Osteocyte (in vitro differentiated cells): ENCODE measurements around a stretch of chr1.

GRCh38 chr1:1307367-1307764 lies 364 bp downstream of the ACAP3 start:
- PRO-cap = no peak

- PRO-cap = no peak
These were observed 743 bp upstream of the TAS1R3 start for GRCh38 chr1:1330003-1331071.

DNA sequence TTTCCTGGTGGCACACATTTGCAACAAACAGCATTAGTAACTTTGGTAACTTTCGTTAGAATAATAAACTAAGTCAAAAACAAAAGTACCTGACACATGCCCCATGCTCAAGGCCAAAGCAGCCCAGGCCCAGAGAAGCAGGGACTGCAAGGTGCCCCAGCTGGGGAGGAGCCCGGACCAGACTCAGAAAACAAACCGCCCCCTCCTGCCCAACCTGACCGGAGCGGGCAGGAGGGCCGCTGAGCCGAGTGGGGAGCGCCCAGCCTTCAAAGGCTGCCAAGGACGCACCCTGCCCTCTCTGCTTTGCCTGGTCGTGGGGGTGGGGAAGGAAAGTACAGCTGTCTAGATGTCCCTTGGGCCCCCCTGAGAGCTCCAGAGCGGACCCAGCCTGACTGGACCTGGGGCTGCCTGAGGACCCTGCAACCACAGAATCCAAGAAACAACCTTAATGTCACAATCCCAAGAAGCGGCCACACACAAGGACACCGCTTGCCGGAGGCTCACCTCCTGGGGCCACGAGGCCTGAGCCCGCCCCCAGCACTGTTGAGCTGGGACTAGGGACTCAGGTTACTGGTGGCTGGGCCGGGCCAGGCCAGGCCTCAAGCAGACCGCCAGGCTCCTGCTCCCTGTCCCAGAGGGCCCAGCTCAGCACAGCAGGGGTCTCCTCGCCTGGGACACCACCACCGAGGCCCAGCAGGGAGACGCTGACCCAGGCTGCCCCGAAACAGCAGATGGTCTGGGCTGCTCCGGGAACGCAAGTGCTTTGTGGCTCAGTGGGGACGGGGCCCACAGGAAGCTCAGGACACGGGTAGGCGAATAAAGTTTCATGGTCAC lies 1.5 kb downstream of the DVL1 start:
- PRO-cap = no peak

GRCh38 chr1:1374112-1375025 lies 638 bp downstream of the AURKAIP1 start:
- PRO-cap = unidirectional peak, plus-strand start at chr1:1374836

- PRO-cap = no peak
These were observed 9.9 kb upstream of the AURKAIP1 start for GRCh38 chr1:1384758-1385489.

DNA sequence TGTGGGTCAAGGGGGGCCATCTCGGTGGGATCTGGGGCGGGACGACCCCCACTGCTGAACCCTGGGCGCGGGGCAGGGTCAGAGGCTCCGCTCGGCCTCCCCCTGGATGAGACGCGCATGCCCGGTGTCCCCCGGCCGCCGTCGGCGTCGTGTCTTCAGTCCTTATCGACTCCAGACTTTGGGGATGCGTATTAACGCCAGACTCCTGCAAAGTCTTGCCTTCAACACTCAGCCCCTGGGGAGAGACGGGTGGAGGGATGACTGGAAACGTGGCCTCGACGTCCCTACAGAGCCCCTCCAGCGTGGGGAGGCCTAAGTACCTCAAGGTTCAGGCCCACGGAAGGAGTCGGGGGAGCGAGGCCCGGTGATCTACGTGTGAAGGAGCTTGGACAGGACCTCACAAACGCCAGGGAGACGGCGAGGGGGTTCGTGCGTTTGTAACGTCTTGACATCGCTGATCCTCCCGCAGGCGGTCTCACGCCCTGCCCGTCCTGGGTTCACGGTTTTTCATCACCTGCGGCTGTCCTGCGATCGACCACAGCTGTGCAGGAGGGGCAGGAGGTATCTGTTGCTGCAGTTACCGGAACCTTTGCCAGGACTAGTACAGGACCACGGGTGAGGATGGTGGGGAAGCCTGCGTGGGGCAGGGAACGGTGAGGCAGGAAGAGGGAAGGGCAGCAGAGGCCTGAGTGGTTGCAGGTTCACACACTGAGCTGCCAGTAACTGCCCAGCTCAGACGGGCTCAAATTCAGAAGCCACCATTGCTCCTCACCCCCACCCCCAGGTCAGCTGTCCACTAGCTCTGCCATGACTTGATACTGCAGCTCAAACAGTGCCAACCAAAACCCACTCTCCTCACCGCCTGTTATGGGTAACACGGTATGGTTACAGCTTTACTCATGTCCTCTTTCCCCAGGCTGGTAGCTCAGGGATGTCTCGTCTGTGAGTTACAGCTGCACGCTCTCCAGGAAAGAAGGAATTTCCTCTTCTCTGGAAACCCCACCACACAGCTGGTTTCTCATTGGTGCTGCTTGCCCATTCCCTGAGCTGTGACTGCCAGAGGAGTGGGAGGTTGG lies 892 bp upstream of the CCNL2 start:
- PRO-cap = no peak

DNA sequence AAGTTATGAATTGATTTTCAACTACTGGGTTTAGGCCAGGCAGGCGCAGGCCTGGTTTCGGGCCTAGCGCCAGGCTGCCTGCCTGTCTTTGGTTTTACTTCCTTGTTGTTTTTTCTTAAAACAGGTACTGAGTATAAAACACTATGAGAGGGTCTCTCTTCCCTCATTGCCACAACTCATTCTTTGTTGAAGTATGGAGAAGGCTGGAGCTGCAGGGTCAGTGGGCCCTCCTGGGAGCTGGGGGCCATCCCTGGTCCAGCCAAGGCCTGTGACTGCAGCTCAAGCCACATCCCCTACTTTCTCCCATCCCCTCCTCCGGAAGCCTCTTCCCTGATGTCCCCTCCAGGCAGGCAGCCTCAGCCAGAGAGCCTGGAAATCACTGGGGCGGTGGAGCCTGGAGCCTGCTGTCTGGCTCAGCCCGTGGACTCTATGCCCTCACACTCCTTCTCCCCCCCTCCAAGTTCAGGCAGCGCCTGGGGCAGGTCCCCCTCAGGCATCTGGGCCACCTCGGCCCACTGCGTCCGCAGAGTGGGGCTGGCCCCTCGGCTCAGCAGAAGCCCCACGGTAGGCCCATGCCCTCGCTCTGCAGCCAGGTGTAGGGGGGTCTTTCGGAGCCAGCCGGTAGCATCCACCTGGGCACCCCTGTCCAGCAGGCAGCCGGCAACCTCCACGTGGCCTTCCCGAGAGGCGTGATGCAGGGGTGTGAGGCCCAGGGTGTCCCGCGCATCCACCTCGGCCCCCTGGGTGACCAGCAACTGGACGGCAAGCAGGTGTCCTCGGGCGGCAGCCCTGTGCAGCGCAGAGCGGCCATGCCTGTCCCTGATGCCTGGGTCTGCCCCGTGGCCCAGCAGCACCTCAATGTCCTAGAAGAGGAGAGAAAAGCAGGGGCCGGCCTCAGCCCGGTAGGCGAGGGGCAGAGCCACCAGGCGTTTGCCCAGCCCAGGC lies 2.1 kb downstream of the ANKRD65 start:
- PRO-cap = no peak

DNA sequence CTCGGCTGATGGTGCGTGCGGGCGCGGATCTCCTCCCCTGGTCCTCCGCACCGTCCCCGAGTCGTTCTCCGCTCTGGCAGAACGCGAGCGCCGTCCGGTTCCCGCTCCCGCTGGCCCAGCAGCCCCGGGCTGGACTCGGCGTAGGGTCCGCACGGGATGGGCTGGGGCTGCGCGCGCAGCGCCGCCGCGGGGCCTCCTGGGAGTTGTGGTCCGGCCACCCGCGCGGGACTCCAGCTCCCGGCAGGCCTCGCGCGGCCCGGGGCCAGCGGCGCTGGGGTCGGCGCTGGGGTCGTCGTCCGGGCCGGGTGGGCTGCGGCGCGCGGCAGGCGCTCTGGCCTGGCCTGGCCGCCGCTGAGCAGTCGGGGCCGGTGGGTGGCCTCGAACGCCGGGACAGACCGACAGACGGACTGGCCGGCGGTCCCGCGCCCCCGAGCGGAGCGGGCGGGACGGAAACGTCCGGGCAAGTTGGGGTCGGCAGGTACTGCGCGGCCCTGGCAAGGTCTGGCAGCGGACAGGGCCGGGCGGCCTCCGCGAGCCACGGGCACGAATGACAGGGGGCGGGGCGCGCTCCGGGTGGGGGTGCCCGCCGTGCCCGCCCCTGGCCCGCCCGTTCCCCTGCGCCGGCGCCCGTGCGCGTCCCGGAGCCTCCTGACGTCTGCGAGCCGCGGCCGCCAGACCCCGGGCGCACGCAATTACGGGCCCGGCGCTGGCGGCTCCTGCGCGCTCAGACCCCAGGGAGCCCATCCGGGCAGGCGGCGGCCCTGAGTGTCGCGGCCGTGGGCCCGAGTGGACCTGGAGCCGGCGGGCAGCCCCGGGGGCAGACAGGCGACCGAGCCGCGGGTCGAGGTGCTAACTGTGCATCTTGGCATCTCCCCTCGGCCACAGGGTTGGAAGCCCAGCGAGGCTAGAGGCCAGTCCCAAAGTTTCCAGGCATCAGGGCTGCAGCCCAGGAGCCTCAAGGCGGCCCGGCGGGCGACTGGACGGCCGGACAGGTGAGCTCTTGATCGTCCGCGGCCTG lies 632 bp downstream of the MIB2 start:
- PRO-cap = bidirectional peak, plus-strand start at position 243 of the sequence, minus-strand start at position 163 of the sequence; unidirectional peak, minus-strand start at position 549 of the sequence; unidirectional peak, minus-strand start at position 650 of the sequence

DNA sequence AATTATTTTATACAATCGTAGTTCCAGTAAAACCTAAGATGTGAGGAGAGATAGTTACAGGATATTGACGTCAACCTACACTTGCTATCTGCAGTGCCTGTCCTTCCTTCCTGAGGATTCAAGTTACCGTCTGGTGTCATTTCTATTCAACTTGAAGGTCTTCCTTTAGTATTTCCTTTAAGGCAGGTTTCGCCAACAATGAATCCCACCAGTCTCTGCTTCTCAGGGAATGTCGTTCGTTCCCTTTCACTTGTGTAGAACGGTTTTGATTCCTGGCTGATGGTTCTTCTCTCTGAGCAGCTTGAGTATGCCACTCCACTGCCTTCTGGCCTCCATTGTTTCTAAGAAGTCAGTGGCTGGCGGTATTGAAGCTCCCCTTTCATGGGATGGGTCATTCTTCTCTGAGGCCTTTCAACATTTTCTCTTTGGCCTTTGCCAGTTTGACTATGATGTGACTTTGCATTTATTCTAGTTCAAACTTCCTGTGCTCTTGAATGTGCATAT lies 12.2 kb downstream of the CDK11B start:
- PRO-cap = no peak

DNA sequence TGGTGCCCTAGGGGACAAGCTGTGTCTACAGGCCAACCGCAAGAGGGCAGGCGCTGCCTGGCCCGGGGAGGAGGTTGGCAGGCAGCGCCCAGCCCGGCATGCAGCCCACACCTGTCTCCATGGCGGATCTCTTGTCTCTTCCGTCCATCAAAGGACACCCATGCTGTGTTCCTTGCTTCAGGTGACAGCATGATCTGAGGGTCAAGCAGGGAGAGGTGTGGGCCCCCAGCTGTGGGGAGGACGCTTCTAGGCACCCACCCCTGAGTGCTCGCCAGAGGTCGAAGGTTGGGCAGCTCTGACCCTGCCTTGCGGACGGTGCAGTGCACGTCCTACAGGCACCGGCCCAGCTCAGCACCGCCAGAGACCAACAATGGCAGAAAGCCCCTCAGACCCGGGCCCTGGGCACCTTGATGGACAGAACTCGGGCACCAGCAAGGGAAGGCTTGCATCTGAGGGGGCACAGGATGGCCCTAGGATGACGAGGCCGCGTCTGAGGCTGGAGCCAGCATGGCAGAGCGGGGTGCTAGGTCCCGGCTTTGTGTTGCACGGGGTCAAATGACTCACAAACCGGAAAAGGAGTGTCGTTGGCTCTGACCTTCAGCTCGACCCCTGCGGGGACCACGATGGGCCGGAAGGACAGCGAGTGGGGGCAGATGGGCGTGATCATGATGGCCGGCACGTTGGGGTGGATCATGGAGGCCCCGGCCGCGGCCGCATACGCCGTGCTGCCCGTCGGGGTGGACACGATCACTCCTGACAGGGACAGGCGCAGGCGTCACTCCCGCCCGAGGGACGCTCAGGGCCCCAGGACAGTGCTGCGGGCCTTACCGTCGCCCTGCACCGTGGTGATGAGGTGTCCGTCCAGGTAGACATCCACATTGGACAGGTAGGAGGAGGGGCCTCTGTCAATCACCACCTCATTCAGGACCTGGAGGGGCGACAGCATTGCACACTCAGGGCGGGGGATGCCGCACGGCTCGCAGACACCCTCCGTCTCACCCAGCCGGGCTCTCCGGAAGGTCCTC lies 24.5 kb downstream of the NADK start:
- PRO-cap = no peak

DNA sequence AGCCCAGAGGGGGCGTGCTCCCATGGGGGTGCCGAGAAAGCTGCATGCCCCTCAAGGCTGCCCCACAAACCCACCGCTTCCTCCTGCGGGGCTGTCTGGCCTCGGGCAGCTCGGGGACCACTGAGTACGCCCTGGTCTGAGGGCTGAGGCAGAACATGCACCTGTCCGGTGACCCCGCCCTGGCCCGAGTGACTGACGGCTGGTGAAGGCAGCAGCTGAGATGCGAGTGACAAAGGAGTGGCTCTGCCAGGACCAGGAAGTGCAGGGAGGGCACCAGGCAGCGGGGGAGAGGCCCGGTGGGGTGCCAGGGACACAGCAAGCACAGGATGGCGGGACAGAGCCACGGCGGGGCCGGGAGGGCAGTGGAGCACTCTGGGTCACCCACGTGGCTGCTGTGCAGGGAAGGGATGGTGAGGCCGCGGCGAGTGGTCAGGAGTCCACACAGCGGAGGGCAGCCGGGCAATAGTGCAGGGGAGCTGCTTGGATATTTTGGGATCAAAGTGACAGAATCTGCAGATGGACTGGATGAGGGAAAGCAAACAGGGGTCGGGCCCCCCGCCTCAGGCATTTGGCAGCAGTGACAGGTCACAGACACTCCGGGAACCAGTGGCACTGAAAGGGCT lies 18.5 kb downstream of the NADK start:
- PRO-cap = no peak

DNA sequence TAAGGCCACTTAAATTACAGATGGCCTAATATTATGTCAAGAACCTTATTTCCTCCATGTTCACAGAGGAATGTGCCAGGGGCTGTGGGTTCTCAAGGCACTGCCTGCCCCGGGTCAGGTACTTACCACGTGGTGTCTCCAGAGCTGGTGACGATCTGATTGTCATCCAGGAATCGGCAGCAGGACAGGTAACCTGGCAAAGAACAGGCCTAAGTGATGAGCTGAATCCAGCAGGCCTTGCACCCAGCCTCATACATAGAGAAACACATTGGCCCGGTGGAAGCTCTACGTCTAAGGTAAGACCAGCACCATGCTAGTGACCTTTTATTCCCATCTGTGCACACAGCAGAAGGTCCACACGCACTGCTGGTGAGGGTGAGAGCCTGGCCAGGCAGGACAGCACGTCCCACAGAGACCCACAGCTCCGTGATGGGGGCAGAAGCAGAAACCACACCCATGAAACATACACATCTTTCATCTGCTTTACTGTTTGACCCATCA lies 14.9 kb upstream of the NADK start:
- PRO-cap = no peak

DNA sequence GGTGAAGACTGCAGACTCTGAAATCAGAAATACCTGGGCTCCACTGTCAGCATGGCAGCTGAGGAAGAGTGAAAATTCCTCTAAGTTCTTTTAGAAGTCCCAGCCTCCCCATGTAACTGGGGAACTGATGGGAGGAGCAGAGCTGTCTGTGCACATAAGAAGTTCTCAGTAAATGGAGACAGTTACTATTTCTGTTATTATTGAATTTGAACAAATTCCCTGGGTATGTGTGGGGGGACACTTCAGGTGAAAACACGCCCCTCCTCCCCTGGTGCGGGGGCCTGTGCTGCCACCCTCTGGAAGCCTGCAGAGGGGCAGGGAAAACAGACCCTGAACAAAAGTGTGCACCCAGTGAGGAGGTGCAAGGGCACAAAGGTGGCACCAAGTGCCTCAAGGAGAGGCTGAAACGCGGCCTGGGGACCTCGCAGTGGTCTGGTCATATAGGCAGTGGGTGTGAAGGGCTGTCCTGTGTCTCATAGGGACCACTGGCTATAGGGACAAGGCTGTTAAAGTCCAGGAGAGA lies 18.2 kb upstream of the NADK start:
- PRO-cap = no peak

DNA sequence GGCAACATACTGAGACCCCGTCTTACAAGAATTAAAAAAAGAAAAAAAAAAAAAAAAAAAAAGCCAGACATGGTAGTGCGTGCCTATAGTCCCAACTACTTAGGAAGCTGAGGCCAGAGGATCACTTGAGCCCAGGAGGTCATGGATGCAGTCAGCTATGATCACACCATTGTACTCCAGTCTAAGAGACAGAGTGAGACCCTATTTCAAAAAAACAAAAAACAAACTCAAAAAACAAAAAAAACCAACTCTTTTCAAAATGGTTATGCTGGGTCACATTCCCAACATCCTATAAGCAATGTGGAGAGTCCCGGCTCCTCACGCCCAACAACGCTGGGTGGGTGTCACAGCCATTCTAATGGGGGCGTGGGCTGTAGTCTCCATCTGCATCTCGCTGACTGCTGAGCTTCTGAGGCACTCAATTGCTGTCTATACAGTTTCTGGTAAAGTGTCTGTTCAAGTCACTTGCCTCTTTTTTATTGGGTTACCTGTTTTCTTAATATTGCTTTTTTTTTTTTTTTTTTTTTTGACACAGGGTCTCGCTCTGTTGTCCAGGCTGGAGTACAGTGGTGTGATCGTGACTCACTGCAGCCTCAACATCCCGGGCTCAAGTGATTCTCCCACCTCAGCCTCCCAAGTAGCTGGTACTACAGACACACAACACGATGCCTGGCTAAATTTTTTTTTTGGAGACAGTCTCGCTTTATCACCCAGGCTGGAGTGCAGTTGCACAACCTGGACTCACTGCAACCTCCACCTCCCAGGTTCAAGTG lies 54.8 kb downstream of the GNB1 start:
- PRO-cap = no peak

DNA sequence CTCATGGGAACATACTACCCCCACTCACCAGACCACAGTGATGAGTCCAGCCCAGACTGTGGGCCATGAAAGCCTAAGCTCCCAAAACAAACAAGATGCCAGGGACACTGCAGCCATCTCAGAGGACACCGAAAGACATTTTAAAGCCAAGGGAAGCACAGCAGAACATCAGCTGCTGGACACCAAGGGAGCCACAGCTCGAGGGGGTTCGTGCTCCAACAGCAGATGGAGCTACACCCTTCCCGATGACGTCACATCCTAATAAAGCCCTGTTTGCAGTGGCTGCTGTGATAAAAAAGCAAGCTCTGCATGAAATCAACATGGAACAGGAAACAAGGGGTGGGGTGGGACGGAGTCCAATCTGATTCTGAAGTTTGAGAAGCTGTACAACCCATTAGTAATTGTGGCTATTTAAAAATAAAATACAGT lies 32.3 kb downstream of the GNB1 start:
- PRO-cap = no peak

DNA sequence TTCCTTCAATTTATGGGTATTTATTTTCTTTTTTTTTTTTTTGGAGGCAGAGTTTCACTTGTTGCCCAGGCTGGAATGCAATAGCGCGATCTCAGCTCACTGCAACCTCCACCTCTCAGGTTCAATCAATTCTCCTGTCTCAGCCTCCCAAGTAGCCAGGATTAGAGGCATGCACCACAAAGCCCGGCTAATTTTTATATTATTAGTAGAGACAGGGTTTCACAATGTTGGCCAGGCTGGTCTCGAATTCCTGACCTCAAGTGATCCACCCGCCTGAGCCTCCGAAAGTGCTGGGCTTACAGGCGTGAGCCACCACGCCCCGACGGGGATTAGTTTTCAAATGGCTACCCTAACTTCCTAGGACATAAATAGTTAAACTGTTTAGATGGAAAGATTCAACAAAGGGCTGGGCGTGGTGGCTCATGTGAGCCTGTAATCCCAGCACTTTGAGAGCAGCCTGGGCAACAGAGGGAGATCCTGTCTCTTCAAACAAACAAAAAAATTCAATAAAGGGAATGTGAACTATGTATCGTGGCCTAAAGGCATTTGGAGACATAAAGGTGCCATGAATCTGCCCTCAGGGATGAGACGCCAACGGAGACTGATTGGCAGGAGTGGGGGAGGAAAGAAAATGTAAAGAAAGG lies 31.8 kb downstream of the GNB1 start:
- PRO-cap = unidirectional peak, plus-strand start at position 444 of the sequence

GRCh38 chr1:1882026-1882306 lies 8.9 kb downstream of the GNB1 start:
- PRO-cap = no peak

DNA sequence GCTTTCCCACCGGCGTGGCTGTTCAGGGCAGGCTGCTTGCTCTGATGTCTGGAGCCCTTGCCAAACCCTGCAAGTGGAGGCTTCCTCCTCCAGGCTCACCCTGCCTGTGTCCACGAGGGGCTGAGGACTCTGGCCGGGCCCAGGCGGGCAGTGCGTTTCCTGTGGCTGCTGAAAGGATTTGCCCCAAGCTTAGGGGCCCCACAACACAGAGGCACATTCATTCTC lies 24.4 kb upstream of the TMEM52 start:
- PRO-cap = no peak

GRCh38 chr1:2088179-2088839 lies 38.1 kb downstream of the PRKCZ start:
- PRO-cap = no peak

- PRO-cap = no peak
These were observed 69.7 kb downstream of the FAAP20 start for GRCh38 chr1:2124737-2125384.